ENCODE results near the gene ST8SIA2.

GRCh38 chr15:92088630-92089018 is 235.1 kb downstream of the SLCO3A1 start:
- PRO-cap = unidirectional peak, minus-strand start at chr15:92088760
- RAMPAGE, long total RNA = no peak

DNA sequence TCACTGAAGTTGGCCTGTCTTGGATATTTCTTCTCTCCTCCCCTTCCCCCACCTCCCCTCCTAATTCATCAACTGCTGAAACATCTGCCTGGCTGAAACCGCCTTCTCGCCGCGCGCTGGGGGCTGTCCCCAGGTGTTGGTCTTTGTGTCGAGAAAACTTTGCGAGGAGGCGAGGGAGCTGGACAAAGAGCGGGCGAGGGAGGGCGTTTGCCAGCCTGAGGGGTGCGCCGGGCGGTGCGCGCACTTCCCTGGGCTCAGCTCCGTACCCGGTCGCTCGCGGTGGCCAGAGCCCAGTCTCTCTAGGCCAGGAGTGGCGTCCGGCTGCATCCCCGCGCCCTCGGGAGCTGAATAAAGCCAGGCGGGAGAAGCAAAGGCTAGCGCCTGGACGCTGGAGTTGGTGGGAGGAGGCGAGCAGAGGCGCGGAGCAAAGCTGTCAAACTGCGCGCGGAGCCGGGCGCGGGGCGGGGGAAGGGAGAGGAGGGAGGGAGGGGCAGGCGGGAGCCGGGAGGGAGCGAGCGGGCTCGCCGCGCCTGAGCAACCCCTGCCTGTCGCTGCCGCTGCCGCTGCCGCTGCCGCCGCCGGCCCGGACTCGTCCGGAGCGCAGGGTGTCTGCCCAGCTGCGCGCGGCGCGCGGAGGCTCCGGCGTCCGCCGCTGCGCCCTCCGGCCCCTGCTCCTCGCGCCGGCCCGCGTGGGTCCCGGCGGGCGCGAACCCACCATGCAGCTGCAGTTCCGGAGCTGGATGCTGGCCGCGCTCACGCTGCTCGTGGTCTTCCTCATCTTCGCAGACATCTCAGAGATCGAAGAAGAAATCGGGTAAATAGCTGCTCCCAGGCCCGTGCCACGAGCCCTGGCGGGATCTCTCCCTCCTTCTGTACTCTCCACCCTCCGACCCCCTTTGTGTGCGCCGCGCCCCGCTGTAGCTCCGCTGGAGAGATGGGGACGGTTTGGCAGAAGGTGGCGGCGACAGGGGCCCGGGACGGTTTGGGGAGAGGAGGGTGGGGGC is at the start of gene ST8SIA2:
Gene ST8SIA2 (plus strand): TSS at position 533 of the 1,004 bp plus-strand sequence.
- PRO-cap = no peak
- RAMPAGE, long total RNA = no peak

DNA sequence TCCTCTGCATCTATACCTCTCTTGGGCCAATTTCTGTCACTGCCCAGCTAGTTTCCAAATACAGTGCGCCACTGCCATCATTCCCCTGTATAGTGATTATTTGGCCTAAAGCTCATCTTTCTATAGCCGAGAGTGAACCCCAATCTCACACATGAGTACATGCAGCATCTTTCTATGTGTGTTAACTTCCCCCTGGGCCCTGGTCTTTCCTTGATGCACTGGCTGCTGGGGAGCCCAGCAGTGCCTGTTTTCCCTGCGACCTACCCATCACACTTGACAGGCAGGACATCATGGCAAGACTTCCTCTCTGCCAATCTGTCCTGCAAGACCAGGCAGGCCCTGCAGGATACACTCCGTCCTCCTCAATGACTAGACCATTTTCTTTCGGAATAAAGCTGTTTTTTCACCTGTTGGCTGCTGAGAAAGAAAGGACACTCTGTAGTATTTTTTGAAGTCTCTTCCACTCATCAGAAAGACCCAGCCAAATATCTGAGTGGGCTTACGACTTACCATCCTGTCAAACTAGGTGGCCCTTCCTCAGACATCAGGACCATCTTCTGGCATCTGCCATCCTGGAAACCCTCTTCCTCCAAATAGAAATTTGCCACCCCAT is 47.5 kb downstream of the FAM174B start:
- PRO-cap = no peak
- RAMPAGE, long total RNA = no peak

DNA sequence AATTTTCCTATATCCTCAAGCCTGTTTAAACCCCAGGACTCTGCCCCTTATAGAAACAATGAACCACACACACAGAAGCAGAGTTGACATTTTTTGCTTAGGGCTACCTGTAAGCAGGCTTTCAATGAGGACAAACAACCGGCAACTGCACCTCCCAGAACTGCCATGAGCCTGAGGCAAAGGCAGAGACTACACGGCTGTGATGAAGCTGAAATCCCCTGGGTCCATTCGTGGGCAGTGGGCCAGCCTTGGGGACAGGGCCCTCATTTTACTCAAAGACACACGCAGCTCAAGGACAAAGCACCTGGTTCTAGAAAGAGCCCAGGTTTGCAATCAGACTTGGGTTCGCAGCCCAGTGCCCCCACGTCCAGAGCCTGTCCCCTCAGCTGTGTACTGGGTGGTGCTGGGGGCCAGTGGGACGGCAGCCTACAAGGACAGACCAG is 18.0 kb downstream of the FAM174B start:
- PRO-cap = no peak
- RAMPAGE, long total RNA = no peak

GRCh38 chr15:92850197-92850439 is 50.0 kb upstream of the CHD2 start:
- PRO-cap = no peak
- RAMPAGE, long total RNA = no peak

DNA sequence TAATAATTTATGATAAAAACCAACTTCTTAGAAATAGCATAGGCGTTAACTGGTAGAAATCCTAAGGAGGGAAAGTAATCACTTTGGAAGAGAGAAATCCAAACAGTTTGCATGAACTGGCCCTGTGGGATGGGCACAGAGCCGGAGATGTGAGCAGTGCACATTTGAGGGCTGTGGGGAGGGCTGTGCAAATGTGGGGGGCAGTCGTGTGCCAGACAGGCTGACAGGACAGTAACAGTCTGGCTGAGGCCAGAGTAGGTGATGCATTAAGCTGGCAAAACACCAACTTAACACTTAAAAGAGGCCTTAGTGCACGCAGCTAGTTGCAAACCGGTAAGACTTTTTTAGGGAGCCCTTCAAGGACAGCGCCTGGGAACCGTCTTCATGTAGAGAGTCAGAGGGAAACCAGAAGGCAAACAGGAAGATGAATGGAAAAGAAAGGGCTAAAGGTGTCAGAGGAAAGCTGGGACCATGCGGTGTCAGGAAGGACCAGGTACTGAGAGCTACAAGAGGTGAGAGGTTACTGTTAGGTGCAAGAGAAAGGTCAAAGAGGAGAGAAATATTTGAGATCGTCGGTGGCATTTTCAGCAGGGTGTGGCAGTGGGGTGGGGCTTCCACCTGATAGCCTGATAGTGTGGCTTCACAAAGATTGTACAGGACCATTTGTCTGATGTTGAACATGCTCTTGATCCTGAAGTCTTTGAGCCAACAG is 30.1 kb upstream of the CHD2 start:
- PRO-cap = no peak
- RAMPAGE, long total RNA = no peak

DNA sequence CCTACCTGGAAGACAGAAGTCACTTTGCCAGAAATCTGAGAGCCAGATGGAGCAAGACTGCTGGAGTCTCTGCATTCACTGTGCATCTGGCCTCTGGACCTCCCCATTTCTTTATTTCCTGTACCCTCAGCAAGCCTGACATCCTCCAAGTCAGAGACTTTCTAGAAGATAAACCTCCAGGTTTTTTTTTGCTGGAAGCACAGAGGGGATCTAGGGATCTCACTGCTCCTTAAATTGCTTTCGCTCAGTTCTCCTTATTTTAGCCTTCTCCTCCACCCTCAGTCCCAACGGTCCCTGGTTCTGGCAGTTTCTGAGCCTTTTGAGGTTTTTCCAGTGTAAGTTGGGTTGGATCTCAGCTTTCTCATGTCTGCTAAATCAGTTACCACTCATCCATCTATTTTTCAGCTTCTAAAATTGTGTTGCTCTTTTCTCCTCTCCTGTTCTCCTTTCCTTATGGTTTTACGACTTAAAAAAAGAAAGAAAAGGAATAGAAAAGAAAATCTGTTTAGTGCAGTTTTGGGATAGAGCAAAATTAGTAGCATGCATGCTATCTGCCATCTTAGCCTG is 22.7 kb upstream of the CHD2 start:
- PRO-cap = unidirectional peak, minus-strand start at position 231 of the sequence
- RAMPAGE, long total RNA = no peak

DNA sequence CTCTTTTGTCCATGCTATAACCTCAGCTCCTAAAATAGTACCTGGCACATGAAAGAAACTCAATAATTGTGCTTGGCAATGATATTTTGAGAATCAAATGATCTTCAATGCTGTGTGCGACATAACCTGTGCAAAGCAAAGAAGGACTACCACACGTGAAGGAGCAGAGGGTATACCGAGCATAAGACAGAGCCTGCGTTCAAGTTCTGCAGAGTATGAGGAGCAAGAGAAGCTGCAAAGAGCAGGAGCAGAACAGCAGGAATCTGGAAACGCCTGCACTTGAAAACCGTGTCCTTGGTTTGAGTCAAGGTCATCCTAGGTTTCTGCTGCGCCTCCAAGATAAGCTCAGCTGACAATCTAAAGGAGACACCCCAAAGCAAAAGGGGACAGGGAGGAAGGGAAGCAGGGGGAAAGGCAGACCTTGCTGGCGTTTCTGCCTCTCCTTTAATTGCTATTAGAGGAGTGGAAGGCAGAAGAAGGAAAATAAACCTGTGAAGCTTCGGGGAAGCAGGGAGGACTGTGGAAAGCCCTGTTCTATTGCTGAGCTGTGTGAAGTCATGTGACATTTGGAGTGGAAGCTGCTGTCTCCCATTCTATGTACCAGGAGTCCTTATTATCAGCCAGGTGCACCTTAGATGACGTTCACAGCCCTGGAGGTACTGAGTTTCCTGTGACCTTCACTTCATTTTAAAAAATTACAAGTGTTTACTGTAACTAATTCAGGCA is 21.6 kb upstream of the CHD2 start:
- PRO-cap = no peak
- RAMPAGE, long total RNA = no peak

DNA sequence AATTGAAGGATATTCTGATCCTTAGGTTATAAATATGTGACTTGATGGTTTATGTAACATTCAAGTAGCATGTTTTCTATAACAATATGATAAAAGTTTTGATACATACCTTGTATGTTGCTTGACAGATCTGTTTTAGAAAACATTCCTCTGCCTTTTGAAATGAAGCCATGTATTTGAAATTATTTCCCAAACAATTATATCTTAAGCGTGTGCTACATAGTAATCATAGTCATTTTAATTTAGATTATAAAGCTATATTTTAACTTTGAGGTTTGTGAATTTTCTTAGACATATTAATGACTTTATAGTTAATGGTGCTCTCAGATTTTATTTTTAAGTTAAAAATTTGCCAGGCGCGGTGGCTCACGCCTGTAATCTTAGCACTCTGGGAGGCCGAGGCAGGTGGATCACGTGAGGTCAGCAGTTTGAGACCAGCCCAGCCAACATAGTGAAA is 11.3 kb upstream of the CHD2 start:
- PRO-cap = no peak
- RAMPAGE, long total RNA = no peak

GRCh38 chr15:92902533-92903603 is 2.7 kb downstream of the CHD2 start:
- PRO-cap = no peak
- RAMPAGE, long total RNA = no peak

DNA sequence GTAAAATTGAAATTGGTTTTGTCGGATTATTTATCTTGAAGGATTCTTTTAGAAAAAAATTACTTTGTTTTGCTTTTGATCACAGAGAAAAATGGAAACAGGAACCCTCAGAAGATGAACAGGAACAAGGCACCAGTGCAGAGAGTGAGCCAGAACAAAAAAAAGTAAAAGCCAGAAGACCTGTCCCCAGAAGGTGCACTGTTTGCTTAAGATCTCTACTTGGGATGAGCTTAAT is 37.2 kb downstream of the CHD2 start:
- PRO-cap = no peak
- RAMPAGE, long total RNA = no peak

- PRO-cap = no peak
- RAMPAGE, long total RNA = no peak
Measured at GRCh38 chr15:92942739-92943042, 42.6 kb downstream of the CHD2 start.

DNA sequence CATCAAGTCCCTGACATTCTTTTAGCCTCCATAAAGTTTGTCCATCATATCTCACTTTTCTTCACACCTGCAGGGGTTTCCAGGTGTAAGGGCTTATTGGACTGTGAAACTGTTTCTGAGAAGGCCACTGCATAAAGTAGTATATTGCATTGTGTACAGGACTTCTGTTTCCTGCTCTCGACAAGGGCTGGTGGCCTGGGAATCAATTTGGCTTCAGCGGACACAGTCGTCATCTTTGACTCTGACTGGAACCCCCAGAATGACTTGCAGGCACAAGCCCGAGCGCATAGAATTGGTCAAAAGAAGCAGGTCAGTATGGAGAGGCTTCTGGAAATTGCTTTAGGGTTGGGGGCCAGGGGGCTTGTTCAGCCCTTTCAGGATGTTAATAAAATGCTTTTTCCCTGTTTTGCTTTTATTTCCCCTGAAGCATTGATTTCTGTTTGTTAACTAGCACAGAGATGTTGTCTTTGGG is 78.0 kb downstream of the CHD2 start:
- PRO-cap = no peak
- RAMPAGE, long total RNA = no peak

GRCh38 chr15:93019619-93020112 is 69.3 kb downstream of the RGMA start:
- PRO-cap = no peak
- RAMPAGE, long total RNA = no peak

- PRO-cap = no peak
- RAMPAGE, long total RNA = no peak
Measured at GRCh38 chr15:93029252-93030134, 59.5 kb downstream of the RGMA start.

DNA sequence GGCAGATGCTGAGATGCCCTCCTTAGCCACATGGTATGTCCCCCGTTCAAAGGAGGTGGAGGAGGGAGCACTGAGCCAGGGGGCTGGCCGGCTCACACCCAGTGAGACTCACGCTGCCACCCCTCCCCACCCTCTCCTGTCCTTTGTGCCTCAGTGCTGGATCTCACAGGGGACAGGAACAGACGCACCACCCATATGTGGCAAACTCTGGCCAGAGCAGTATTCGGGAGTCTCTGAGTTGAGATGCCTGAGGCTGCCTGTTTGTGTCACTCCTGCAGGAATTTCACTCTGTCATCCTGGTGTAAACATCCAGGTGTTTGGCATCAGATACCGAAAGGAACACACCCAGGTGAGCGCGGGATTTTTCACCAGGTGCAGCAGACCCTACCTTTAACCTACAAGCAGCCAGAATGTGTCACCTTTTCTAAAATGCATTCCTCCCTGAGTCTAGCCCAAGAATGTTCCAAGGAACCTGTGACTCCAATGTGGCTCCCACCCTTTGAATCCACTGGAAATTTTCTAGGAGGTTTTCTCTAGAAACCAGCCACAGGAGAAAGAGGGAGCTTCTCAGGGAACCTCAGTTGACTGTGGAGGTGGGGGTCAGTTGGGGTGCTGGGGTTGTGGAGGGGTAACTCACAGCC is 25.6 kb downstream of the RGMA start:
- PRO-cap = no peak
- RAMPAGE, long total RNA = no peak

DNA sequence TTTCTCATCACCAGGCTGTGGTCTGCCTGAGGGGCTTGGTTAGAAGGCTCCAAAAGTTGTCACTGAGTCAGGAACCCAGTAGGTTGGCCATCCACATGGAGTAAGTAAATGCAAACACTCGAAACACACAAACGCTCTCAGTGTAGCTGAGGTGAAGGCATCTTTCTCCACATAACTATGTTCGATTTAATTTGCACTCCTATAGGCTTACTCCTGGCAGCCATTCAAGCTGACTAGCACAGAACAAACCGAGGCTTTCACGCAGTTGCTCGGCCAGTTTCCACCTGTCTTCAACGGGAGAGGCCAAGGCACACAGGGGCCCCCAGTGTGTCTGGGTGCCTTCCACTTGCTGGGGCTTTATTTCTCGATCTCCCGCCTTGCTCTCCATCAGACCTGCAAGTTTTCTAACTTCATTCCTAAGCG is 18.9 kb downstream of the RGMA start:
- PRO-cap = no peak
- RAMPAGE, long total RNA = no peak

- PRO-cap = unidirectional peak, plus-strand start at chr15:93088095
- RAMPAGE, long total RNA = no peak
Measured at GRCh38 chr15:93087691-93088301, 1.2 kb downstream of the RGMA start.

- PRO-cap = unidirectional peak, minus-strand start at chr15:93269992
- RAMPAGE, long total RNA = no peak
Measured at GRCh38 chr15:93269699-93270135, 180.7 kb upstream of the RGMA start.

GRCh38 chr15:94230703-94231298 is 560 bp upstream of the MCTP2 start:
- PRO-cap = bidirectional peak, plus-strand start at chr15:94231132, minus-strand start at chr15:94231019
- RAMPAGE, long total RNA = no peak